HTERT-HM (cell line): ENCODE data around the genes FGF12 and CPN2.

DNA sequence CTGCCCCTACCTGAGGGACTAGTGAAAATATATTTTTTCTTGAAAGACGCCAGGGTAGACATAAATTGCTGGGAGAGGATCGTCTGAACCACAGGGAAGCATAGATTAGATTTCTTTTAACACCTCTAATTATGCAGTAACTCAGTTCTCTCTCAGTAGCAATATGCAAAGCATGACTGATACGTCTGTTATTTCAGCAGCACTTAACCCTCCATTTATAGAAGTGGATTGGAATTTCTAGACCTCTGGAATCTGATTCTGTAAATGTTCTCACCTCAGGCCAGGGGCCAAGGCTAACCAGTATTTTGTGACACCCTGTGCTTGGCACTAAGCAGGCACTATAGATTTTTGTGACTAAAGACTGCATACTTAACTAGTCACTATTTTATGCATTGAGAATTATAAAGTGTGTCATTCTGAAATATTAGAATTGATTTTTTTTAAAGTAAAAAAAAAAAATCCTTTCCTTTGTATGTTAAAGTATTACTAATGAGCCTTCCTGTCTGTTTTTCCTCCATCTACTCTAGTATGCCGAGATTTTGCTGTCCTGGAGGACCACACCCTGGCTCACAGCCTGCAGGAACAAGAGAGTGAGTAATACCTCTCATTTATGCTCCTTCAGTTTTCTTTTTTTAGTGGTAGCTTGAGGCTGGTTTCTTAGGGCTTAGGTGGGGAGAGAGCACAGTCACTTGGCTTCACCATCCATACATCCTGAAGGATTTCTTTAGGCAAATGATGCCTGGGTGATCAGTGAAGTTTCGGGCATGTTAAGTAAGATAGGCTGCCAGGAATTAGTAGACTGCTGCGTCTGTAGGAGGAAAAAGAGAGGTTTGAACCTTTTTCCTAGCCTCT, 26.5 kb upstream of the UTS2B start:
- RRBS = no CpG with 5 or more reads among the region's 6 CpGs

DNA sequence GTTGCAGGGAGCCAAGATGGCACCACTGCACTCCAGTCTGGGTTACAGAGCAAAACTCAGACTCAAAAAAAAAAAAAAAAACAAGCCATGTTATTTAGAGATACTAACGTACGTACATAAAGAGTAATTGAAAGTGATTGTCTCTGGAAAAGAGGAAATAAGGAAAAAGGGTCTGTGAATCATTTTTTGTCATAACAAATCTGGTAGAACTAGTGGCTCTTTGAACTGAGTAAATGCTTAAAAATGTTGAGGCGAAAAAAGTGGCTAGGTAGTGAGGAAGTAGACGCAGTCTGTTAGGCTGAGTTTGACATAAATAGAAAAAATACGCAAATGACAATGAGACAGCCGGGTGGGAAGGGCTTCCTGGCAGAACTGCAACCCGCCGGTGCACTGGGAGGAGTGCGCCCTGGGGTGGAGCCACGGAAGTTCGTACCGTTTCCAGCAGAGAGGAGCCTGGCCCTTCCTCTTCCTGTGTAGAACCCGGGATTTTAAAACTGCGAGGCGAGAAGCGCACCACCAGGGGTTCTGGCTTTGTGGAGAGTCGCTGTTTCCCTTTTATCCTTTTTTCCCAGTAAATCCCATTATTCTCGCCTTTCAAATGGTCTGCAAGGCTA, 602.5 kb downstream of the PYDC2 start:
- RRBS = 51% methylated on average over 2 of the region's 18 CpGs

GRCh38 chr3:192407959-192408563, 319.3 kb downstream of the FGF12 start:
- RRBS = 2% methylated on average over 13 of the region's 46 CpGs

- RRBS = 4% methylated on average over 34 of the region's 95 CpGs
Observed at GRCh38 chr3:192409467-192410759, 317.4 kb downstream of the FGF12 start.

GRCh38 chr3:192514421-192515008, 212.8 kb downstream of the FGF12 start:
- RRBS = 19% methylated on average over 14 of the region's 47 CpGs

DNA sequence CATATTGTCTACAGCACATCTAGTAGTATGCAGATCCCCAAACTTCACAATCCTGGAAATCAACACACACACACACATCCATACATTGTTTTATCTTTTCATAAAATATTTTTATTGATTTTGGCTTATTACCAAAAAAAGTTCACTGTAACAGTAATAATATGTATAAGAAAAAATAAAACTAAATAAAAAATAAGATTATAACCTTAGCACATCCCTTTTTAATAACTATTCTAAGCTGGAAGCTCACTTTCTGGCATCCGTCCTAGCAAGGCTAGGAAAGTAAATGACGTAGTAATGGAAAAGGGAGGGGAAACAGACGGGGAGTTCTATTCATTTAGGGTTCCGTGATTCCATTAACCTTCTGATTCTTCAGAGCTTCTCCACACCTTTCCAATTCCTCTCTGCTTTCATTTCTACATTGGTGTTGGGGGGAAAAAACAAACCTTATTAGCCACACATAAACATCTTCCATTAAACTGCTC, 156.6 kb downstream of the FGF12 start:
- RRBS = no CpG with 5 or more reads among the region's 4 CpGs

DNA sequence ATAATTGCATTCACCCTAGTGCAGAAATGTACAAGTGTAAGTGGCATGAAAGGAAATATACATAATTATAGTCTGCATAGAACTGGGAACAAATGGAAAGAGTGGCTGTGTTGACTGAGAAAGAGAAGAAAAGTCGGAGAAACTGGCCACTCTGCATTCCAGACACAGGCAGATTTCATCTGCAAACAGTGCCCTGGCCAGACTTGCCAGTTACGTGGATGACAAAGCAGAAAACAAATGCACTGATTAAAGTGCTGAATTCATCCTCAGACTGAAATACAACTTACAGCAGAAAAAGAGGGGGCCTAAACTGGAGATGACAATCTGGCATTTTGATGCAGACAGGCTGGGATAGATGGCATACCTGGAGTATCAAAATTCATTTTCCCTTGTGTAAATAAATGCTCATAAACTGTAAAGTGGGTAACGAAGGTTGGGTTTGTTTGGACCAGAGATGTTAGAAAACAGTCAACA, 129.8 kb downstream of the FGF12 start:
- RRBS = no CpG with 5 or more reads among the region's 3 CpGs

GRCh38 chr3:192636408-192637540, 90.6 kb downstream of the FGF12 start:
- RRBS = no CpG with 5 or more reads among the region's 8 CpGs

DNA sequence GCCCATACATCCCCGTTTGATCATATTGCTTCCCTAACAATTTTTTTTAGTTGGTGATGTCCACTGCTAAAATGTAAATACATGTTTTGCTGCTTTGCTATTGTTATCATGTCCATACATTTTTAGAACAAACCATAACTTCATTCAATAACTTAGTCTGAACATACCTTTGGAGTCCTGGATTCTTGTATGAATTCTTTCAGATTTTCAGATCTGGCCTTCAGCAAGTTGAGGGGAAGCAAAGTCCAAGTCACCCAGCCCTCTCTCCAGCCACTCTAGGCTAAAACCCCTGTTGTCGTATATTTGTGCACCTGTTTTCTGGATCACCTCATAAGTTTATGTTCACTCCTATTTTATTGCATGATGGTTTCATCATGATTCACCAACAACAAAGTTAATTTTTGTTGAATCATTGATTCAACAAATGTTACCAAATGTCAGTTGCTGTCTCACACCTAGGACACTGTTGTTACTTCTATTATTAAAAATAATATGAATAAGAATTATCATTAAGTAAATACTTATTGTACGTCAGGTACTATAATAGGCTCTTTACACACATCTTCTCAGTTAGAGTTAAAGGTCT, 83.1 kb downstream of the FGF12 start:
- RRBS = no CpG with 5 or more reads among the region's 3 CpGs

- RRBS = no CpG with 5 or more reads among the region's 26 CpGs
Observed at GRCh38 chr3:192727244-192727875, at the start of gene FGF12. Gene FGF12, minus strand, starts transcription at chr3:192727541.

DNA sequence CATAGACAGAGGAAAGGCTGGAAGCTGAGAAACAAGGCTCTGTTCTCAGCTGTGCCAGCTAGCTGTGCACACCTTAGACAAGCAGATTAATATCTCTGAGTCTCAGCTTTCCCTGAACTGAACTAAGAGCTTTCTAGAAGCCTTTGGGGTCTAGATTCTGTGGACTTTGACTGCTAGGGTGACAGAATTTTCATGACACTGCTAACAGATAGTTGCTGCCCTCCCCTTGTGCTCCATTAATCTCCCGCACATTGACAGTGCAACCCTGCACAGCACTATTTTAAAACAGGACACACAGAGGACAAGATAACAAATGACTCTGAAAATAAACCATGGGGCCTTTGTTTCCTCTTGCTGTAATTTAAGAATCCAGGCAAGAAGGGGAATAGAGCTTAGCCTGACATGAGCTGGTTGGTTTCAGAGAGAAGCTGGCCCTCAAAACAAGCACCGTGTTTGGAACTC, 67.5 kb downstream of the ATP13A5 start:
- RRBS = no CpG with 5 or more reads among the region's 2 CpGs

DNA sequence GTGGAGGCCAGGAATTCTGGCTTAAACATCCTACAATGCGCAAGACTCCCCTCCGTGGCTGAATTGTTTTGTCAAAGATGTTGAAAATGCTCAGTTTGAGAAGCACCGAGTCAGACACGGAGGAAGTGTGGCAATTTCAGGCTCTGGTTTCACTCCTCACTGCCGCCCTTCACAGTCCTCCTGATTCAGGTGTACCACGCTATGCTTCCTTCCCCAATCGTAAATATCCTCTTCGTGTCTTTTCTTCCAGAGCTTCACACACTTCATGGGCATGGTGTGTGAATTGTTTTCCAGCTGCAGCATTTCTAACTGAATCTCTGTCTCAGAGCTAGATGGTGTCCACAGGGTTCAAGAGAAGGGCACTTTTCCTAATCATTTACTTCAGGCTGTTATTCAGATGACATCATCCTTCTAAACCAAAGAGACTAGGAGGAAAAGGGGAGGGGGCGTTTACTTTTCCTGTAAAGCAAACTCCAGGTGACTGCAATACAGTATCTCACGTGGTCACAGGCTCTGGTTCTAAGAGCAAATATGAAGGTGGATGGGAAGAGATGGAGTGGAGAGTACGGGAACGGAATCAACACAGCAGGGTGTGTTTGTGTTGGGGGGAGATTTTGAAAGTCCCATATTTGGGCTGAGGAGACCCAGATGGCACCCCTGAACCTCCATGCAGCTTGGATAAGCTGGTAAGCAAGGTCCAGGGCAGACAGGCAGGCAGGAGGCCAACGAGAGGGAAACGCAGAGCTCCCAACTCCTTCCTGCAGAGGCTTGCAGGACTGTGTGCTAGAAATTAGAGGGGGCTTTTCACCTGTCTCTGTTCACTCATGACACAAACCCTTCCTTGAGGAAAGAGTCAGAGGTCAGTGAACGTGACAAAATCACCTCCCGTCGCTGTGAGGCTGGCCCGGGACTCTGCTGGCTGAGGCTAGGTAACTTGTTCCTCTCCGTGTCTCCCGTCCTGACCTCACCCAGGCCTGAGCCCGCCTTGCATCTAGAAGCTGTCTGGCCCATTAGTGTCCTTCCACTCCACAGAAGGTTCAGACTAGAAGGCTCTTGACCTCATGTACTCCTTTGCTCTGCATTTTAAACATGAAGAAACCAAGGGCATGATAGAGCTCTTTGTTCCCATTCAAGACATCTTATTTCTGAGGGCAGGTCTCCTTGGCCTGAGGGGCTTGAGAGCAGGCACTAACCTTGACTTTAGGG, 151.2 kb downstream of the OPA1 start:
- RRBS = no CpG with 5 or more reads among the region's 21 CpGs

- RRBS = no CpG with 5 or more reads among the region's 9 CpGs
Observed at GRCh38 chr3:194129678-194130308, 6.2 kb upstream of the HES1 start.

DNA sequence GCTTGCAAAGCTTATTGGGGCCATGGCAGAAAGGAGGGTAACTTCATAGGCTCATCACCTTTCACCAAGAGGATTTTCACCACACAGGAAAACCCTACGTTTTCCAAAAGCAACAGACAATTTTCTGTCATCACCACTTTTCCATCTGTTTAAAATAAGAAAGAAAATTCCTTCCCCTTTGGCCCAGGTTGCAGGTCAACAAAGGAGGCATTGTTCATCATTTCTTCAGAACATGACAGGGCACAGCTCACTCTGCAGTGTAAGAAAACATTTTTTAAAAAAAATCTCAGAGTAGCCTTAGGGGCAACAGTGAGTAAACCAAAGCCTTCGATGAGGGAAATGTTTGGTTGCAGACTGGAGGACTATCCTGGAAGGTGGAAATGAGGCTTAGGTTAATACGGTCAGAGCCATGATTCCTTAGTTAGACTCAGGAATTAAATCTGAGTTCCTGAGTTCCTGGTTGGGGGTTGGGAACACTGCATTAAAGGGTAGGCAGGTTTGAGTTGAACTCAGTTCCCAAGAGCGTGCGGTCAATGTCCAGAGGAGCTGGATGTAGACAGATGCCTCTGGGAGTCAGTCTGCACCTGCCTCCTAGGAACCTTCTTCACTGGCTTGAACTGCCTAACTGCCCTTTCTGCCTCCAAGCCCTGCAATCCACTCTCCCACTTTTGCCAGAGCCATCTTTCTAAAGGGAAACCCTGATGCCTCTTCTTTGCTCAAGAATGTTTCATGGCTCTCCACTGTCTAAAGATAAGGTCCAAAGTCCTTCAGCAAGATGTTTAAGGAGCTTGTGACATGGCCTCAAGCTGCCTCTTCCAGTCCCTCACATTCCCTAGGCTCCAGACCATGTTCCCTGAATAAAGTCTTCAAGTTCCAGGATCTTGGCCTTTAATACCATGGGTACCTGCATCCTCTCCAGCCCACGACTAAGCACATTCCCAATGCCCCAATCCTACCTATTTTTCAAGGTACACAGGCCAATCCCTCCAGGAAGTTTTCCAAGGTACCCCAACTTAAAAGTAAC, 3.2 kb upstream of the HES1 start:
- RRBS = no CpG with 5 or more reads among the region's 6 CpGs

GRCh38 chr3:194138721-194140072, 3.2 kb downstream of the HES1 start:
- RRBS = no CpG with 5 or more reads among the region's 30 CpGs

DNA sequence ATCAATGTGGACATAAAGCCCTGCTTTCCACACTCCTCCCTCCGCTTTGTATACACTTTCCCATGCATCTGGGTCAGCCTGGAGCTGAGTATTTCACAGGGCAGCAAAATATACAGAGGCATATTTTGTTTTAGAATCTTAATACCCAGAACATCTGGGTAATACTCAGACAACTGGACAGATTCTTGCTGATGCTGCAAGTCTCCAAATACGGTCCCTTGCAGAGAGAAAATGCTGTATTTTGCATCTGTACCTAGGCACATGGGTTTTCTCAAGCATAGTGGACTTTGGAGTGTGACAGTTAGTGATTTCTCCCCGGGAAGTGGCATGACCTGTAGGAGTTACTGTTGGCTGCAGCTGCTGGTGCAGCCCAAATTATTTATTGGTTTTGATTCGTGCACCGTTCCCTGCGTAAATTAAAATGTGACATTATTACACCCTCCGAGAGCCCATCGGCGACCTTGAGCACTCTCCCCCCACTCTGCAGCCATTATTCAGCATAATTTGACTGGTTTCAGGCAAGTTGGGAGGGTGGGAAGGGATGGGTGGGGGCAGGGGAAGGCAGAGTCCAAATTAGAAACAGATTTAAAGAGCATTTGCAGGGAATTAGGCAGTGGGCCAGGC, 100.9 kb downstream of the CPN2 start:
- RRBS = no CpG with 5 or more reads among the region's 9 CpGs

DNA sequence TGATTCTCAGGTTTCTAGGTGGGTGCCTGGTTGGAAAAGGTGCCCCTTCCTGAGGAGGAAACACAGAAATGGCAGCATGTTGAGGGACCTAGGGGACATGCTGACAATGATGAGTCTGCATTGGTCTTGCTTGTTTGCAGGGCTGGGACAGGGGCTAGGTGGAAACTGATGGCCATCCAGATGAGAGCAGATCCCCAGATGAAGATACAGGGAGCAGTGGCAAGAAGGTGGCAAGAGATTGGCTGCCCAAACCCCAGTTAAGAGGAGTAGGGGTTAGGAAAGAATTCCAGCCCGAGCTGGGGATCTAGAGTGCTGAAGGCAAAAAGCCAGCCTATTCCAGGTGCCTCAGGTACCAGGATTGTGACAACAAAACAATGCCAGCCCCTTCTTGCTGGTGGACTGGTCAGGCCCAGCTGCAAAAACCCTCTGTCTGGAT, 98.2 kb downstream of the CPN2 start:
- RRBS = no CpG with 5 or more reads among the region's 1 CpG

DNA sequence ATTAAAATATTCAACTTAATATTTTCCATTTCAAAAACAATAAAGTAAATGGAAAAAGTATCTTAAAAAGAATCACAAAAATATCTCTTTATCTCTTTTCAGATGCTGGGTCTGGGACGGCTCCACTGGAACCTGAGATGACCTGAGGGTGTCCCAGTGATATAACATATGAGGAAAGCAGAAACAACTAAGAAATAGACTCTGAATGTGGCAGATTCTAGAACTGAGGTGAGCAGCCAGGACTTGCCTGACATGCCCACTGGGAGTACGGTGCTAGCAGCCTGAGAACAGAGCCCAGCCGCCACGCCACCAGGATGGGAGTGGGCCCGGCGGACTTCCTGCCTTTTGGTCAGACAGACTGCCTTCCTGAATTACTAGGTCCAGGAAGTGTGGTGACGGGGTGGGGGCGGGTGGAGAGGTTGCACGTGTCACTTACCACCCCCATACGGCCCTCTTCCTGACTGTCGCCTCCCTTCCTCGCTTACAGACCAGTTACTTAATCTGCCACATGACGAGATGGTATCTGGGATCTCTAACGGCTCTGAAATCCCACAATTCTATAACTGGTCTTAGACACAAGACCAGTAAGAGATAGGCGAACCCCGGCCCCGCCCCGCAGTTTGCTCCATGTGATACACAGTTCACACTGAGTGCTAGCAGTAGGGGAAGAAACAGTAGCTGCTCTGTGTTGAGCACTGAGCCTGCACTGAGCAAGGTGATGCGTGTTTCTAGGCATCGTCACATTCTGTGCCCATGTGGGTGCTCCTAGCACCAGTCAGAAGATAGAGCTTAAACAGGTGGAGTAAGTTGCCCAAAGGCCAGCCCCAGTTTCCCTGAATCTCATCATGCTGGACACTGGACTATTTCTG, 95.8 kb downstream of the CPN2 start:
- RRBS = no CpG with 5 or more reads among the region's 20 CpGs

DNA sequence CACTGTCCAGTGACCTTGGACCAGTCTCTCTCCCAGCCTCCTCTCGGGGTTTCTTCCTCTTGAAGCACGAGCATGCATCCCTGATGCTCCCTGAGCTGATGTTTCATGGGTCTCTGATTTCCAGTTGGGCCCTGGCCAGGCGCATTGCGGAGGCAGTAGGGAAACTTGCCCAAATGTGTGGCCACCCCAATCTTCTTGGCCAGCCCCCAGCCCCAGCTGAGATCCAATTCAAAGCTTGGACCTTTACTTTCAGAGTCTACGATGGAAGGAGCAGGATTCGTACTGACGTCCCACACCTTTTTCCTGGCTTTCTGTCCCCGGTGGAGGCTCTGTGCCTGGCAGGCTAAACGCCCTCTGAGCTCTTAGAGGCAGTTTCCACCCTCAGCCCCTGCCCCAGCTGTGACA, 37.5 kb downstream of the CPN2 start:
- RRBS = no CpG with 5 or more reads among the region's 9 CpGs

DNA sequence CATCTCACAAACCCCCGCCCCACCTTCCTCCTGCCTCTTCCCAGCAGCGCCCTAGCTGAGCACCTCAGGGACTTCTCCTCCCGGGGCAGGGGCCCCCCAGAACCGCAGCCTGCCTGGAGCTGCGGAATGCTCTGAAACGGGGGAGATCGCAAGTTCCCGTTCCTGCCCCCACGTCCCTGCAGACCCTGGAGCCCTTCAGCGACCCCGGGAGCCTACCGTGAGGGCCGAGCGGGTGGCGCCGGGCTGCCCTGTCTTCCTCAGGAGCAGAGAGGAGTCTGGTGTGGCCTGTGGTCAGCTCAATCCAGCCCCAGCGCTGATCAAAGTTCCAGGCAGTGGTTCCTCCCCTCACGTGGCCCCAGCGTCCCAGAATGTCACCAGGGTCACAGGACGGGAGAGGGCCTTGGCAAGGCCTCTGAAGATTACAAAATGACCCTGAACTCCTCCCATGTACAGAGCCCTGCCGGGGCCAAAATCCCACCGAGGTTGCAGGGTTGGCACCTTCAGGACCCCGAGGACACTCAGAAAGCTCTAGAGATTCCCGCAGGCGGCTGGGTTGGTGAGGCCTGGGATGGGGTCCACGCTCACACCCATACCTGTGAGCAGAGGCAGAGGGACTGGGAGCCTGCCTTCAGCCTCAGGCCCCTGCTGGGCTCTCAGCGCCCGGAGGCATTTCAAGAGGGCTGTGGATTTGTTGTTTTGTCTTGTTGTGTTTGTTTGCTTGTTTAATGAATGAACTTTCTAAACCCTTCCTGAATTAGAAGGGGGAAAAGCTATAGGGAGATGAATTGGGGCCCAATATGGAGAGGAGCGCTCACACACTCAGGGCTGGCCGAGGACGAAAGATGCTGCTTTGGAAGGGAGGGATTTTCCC, at the start of gene CPN2:
Gene CPN2, minus strand, starts transcription at position 303 of the 871 bp plus-strand sequence.
- RRBS = 92% methylated on average over 5 of the region's 31 CpGs